Colonic mucosa (tissue), 1 donor: ENCODE measurements around the genes AGT, FAM89A and TRIM67.

DNA sequence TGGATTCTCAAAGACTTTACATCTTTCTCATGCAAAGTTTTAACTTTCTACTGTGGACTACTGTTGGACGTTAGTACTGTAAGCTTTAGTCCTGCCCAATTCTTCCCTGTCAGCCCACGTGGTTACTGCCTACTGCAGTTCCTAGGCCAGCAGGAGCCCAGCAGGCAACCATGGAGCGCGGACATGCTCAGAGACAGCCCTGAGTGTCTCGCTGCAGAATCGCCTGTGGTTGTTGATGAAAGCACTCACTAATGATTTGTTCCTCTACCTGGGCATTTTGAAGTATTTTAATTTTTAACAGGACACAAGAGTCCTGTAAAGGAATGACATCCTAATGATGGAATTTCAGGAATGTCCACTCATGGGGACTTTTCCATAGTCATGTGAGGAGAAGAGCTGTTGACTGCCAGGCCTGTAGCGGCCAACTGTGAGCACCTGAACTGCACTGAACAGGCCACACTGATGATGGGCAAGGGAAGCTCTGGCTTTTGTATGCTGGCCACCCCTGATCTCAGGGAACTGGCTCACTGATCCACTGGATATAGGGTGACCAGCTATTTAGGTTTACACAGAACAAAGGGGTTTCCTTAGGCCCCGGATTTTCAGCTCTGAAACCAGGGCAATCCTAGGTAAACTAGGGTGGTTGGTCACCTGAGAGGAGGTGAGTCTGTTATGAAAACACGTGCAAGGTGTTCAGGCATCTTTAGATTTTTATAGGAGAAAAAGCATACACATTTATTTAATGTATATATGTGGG is 44.0 kb downstream of the PGBD5 start:
- PRO-cap: no peak

- PRO-cap: no peak
Measured at GRCh38 chr1:230713301-230713805, 569 bp downstream of the AGT start.

- PRO-cap: bidirectional peak, plus-strand start at chr1:230714243, minus-strand start at chr1:230714122
Measured at GRCh38 chr1:230713806-230714742, at the start of gene AGT. AGT (minus strand) TSS chr1:230714122.

DNA sequence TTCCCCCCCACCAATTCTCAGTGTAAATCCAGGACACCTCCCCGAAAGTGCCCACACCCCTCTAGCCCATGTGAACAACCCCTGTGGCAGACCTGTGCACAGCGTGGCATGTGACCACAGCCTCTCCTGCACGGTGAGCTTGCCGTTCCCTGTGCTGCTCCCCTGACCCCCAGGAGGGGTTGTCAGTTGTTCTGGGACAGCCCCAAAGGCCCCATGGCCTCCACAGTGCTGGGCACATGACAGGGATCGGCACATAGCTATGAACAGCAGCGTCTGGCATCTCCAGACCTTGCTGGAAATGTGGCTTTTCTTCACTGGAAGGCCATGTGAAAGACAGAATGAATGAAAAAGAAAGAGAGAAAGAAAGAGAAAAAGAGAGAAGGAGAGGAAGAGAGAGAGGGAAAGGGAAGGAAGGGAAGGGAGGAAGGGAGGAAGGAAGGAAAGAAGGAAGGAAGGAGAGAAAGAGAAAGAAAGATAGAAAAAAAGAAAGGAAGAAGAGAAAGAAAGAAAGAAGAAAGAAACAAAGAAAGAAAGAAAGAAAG is 3.9 kb downstream of the CAPN9 start:
- PRO-cap: no peak

- PRO-cap: no peak
Measured at GRCh38 chr1:230822056-230822443, 46.3 kb downstream of the C1orf198 start.

- PRO-cap: unidirectional peak, minus-strand start at chr1:230958547
Measured at GRCh38 chr1:230958150-230958816, 20.4 kb downstream of the TTC13 start.

DNA sequence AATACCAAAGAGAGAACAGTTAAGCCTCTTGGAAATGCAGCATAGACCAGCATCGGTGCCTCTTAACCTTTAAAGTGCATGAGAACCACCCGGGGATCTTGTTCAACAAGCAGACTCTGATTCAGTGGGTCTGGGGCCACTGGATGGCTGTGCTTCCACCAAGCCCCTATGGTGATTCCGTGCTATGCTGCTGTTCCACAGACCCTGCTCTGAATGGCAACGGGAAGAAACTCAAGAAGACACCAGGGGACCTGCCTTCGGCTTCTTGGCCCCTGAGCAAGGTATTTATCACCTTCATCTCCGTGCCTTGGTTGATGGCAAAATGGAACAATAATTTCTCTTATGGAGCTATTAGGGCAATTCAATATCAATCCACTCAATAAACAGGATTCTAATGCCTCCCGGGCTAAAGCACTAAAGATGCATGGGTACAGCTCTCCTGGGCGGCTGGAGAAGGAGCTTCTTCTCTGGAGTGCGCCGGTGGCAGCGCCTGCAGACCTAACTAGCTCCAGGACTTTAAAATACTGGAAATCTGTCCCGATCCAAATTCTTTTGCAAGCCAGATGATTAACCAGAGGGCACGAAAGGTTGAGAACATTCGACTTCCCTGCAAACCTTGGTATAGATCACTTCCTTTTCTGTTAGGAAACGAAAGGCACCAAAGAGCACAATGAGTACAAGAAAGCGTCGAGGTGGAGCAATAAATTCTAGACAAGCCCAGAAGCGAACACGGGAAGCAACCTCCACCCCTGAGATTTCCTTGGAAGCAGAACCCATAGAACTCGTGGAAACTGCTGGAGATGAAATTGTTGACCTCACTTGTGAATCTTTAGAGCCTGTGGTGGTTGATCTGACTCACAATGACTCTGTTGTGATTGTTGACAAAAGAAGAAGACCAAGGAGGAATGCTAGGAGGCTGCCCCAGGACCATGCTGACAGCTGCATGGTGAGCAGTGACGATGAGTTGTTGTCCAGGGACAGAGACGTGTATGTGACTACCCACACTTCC is 18.8 kb downstream of the FAM89A start:
- PRO-cap: no peak

- PRO-cap: bidirectional peak, plus-strand start at chr1:231040365, minus-strand start at chr1:231040236
Measured at GRCh38 chr1:231040032-231040568, at the start of gene FAM89A. FAM89A (minus strand) TSS chr1:231040254.

GRCh38 chr1:231161662-231162445 is at the start of gene TRIM67:
TRIM67 (plus strand) TSS chr1:231162058.
- PRO-cap: no peak

DNA sequence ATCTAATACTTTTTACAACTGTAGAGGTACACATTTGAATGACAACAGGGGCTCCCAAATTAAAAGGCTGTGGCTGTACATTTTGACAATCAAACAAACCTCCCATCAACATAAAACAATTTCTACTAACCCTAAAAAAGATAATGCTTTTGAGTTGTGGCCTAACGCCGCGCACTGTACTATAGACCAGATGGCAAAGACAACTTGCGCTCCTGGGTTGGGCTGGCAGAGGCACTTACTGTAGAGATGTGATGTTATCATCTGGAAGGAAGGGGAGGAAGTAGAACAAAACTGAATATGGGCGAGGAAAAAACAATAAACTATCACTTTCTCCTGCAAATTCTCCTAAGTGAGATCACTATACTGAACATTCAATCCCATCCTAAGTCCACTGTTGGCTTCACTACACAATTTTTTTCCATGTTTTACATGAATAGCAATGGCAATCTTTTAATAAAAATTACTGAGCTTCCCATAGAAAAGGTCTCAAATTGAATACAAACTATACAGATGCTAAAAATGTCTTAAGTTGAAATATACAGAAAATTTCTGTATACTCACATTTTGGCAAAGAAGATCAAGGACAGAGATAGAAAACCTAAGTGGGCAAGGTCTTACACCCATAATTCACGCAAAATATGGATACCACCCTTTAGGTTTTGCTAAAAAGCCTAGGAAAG is 26.2 kb downstream of the SPRTN start:
- PRO-cap: no peak

- PRO-cap: no peak
Measured at GRCh38 chr1:231395192-231396183, 26.6 kb downstream of the EGLN1 start.

DNA sequence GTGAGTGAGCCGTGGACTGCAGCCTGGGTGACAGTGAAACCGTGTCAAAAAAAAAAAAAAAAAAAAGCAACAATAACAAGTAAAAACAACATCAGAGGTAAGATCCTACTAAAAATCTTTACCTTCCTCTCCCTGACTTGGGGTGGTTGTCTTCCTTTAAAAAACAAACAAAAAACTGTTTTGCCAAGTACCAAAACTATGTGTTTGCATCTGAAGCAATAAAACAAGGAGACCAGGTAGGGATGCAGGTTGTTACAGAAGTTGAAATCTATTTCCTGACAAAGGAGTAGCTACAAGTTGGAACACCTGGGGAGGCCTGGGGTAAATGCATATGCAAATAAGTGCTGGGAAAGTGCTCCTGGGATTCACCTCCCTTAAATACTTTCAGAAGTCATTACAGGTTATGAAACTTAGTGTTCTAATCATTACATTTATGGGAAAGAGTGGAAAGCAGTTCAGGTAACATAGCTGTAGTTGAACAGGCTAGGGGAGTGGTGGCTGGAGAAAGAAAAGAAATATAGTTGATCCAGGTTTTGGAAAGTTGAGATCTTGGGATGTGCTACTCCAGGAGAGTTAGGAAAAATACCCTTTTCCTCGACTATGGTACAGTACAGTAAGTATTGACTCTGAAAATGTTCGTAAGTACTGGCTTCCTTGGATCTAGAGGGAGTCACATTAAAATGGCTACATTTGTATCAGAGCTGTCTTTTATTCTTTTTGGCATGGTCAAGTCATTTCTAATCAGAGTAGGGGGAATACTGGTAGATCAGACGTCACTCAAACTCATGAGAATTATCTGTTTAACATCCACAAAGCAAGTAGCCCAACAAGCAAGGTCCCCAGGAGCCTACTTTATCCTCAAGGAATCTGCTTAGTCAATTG is 1.8 kb upstream of the TSNAX start:
- PRO-cap: no peak

- PRO-cap: bidirectional peak, plus-strand start at chr1:231627520, minus-strand start at chr1:231627483
Measured at GRCh38 chr1:231627074-231627895, 695 bp downstream of the DISC1 start.

DNA sequence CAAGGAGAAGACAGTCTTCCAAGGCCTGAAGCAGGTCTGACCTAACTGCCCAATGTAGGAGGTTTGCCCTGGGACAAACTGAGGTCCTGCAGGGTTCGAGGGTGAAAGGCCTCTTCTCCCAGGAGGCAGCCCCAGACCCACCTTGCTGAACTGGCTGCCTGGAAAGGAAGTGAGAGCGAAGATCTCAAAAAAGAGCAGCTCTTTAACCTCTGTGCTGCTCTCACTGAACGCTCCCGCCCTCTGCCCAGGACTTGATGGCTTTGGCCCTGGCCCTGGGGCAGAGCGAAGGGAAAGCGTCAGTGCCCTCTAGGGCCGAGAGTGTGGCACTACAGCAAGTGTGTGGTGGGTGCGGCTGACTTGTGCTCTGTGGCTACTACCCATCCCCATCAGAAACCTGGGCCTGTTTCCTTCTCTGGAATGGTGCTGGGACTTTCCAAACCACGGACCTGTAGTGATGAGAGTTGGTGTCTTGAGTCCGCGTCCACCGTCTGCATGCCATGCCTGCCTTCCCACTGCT is 180.0 kb downstream of the DISC1 start:
- PRO-cap: no peak

- PRO-cap: no peak
Measured at GRCh38 chr1:231818183-231818631, 191.6 kb downstream of the DISC1 start.

DNA sequence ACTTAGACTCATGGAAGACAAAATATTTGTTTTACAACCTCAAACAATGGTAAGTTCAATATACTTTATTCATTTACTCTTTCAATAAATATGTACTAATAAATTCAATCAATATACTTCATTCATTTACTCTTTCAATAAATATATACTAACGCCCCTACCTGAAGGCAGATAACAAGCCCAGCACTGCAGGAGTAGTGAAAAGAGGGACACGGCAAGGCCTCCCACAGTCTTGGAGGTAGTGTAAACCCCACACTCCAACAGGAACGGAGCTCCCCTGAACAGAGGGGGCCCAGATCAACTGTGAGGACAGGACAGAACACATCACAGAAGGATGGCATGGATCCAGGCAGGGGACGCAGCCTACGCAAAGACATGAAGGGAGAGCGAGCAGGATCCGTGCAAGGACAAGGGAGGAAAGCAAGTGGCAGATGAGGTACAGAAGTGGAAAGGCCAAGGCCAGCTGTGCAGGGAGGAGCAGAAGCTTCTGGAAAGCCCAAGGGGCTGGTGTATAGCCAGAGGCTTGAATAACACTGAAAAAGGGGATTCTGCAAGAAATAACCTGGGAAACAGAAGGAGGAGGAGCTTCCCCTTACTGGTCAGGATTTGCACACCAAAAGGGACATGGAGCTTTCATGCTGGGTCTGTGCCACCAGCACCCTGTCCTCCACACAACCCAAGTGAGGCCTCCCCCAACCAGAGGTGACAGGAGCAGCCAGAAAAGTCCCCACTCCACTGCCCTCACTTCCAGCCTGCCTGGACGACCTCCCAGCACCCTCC is 81.3 kb downstream of the SIPA1L2 start:
- PRO-cap: no peak

DNA sequence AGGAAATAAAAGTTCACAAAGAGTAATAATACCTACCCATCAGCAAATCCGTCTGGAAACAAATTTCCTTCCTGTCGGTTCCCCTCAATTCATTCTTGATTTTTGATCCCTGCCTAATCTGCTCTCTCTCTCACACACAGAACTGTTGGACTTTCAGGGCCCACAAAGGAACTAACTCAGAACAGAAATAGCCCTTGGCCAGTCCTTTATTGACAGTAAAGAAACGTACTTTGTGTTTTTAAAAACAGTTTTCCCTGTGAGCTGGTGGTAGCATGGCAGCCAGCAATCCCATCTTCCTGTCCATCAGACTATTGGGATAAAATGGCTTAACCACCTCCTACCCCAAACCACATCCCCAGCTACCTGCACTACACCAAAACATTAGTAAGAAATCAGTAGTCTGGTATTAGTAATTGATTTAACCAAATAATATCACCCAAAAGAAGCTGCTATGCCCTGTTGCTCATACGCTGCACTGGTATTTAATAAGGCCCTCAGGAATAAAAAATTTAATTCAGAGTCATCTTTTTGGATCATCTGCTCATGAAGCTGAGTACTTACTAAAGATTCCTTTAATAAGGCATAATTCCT is 69.9 kb downstream of the SIPA1L2 start:
- PRO-cap: no peak

- PRO-cap: no peak
Measured at GRCh38 chr1:232589793-232590426, 40.0 kb downstream of the SIPA1L2 start.

DNA sequence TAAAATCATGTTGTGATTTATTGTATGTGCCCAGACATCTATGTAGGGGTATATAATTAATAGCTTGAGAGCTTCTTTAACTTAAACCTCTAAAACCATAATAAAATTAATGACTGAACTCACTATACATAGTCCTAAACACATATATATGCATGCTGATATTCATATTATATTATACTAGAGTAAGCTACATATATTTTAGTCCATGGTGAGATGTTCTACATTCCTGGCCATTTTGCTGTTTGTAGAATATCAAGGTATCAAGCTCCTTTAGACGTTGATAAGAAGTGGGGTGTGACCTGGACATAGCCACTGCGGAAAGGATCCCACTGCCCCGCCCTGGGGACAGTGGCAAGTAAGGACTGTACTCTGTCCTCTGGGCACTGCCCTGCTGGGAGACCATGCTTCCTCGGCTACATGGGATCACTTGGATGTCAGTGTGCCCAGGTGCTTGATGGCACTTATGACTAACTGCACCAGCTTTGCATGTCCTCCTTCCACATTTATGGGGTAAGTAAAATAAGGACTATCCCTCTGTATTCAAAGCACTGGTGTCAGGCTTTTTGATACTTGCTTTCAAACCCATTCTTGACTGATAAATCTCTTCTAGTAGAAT is 46.3 kb upstream of the NTPCR start:
- PRO-cap: no peak

DNA sequence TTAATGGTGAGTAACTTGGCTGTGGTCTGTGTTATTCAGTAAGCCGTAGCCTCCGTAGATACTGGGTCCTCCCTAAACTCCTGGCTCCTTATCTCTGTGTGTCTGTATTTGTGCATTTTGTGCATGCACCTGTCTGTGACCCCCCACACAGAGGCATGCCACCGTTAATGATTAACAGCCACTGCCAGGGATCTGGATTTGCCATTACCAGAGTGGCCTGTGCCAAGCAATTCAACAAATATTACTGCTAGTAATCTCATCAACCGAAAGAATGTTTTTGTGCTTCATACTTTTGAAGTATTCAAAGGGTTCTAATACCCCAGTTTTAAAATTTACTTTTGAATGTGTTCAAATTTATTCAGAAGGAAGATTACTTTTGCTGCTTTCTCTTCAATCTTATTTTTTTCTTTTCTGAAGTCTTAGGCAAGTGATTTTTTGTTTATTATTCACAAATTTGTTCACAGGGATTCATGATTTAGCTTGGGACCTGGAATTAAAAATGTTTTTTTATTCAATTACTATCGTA is 32.1 kb downstream of the MAP3K21 start:
- PRO-cap: unidirectional peak, minus-strand start at position 82 of the sequence